ENCODE data around the gene NLRP13.

- RRBS = no CpG with 5 or more reads among the region's 19 CpGs
Observed at GRCh38 chr19:55494356-55494811, 6.1 kb downstream of the SSC5D start.

- RRBS = 3% methylated on average over 13 of the region's 22 CpGs
Observed at GRCh38 chr19:55579815-55580686, 597 bp downstream of the ZNF579 start.

GRCh38 chr19:55642730-55643549 lies 509 bp upstream of the ZNF581 start:
- RRBS = 2% methylated on average over 18 of the region's 60 CpGs

GRCh38 chr19:55652773-55653253 lies 2.0 kb upstream of the U2AF2 start:
- RRBS = 93% methylated on average over 10 of the region's 40 CpGs

DNA sequence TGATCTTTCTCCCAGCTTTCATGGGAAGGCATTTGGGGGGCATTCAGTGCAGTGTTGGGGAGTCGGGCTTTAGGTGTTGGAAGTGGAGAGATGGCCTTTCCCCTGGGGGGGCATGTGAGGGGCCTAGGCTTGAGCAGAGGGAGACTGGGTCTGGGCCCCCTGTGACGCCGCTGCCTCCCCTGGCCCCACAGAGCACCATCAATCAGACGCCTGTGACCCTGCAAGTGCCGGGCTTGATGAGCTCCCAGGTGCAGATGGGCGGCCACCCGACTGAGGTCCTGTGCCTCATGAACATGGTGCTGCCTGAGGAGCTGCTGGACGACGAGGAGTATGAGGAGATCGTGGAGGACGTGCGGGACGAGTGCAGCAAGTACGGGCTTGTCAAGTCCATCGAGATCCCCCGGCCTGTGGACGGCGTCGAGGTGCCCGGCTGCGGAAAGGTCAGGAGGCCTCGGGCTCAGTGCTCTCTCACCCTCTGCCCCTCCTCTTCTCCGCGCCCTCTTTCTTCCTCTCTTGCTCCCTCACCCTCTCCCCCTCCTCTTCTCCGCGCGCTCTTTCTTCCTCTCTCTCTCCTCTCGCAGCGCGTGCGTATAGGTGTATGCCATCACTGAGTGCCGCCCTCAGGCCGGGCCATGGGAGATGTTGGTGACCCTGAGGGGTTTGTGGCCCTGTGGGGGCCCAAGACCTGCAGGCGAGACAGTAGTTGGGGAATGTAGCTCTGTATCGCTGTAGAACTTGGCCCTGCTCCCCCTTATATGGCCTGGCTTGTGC lies 5.6 kb upstream of the EPN1 start:
- RRBS = no CpG with 5 or more reads among the region's 35 CpGs

- RRBS = 98% methylated on average over 5 of the region's 40 CpGs
Observed at GRCh38 chr19:55689399-55690215, 14.6 kb downstream of the EPN1 start.

GRCh38 chr19:55932067-55932510 lies at the start of gene NLRP13:
Gene NLRP13, minus strand, starts transcription at chr19:55932336.
- RRBS = no CpG with 5 or more reads among the region's 6 CpGs

DNA sequence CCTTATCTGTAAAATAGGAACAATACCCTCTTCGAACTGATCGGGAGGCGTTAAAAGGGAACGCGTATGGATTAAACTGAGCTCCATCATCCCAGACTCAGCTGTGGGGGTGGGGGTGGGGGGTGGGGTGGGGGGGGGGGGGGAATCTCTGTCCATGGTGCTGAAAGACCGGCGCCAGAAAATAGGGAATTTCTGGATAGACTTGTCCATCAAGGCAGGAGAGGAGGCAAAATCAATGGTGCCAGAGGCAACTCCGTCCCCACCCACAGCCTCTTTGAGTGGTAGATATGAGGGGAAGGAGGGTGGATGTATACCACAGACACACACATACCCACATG lies 37.5 kb downstream of the ZNF787 start:
- RRBS = no CpG with 5 or more reads among the region's 8 CpGs

DNA sequence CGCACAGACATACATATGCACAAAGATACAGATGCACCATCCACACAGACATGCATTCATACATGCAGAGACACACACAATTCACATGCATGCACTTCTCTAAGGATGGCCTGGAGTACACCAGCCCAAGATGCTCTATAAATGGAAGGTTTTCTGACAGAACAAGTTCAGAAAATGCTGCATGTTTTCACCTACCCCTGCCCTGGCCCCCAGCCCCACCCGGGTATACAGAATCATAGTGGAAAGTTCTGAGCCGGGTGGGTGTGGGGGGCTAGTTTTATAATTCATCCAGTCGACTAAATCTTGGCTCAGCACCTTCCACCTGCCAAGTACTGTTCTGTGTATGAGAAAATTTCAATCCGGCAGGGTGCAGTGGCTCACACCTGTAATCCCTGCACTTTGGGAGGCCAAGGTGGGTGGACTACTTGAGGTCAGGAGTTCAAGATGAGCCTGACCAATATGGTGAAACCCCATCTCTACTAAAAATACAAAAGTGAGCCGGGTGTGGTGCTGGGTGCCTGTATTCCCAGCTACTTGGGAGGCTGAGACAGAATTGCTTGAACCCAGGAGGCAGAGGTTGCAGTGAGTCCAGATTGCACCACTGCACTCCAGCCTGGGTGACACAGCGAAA lies 37.0 kb downstream of the ZNF787 start:
- RRBS = 77% methylated on average over 2 of the region's 7 CpGs

GRCh38 chr19:56086997-56088339 lies 33.6 kb downstream of the ZNF787 start:
- RRBS = 93% methylated on average over 24 of the region's 109 CpGs

- RRBS = no CpG with 5 or more reads among the region's 13 CpGs
Observed at GRCh38 chr19:56091001-56091650, 30.0 kb downstream of the ZNF787 start.

DNA sequence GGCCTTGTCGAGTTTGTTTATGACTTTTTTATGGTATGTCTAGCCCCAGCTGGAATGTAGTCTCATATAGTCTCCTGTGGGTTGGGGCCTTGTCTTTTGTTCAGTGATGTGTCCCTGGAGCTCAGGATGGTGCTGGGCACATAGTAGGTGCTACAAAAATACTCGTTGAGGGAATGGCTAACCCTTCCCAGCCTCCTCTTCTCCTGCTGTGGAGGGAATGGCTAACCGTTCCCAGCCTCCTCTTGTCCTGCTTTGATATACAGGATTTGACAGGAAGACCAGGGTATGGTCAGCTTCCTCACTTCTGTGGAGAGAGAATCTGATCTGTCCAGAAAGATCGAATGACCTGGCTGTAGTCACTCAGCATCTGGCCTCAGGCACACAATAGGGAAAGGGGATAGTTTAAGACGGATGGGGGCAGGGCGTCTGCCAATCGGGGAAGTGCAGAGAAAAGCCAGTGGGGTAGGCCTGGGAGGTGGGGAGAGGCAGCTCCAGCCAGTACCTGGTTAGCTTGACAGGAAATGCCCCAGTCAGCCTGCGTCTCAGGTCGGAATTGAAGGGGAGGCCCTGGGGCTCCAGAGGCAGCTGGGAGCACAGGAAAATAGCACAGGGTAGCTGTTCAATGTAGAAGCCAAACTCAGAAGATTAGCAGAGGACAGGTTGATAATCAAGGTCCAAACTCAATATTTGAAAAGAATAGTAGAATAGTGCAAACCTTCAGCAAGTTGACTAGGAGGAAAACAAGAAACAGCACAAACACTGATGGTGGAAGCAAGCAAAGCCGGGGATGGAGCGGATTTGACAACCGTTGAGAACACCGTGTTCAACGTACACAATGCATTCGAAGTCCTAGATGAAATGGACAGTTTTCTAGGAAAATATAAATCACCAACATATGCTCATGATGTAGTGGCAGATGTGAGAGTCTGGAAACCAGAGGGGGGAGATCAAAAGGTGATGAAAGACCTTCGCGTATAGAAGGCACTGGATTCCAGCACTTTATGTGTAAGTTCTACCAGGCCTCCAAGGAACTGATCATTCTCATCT lies 12.5 kb downstream of the ZNF444 start:
- RRBS = no CpG with 5 or more reads among the region's 17 CpGs

- RRBS = 94% methylated on average over 24 of the region's 96 CpGs
Observed at GRCh38 chr19:56216829-56218047, 15.2 kb downstream of the ZSCAN5C start.

DNA sequence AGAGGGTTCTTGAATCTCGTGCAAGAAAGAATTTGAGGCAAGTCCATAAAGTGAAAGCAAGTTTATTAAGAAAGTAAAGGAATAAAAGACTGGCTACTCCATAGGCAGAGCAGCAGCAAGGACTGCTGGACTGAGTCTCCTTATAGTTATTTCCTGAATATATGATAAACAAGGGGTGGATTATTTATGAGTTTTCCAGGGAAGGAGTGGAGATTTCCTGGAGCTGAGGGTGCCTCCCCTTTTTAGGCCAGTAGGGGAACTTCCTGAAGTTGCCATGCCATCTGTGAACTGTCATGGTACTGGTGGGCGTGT lies 13.6 kb downstream of the ZSCAN5A start:
- RRBS = no CpG with 5 or more reads among the region's 2 CpGs

DNA sequence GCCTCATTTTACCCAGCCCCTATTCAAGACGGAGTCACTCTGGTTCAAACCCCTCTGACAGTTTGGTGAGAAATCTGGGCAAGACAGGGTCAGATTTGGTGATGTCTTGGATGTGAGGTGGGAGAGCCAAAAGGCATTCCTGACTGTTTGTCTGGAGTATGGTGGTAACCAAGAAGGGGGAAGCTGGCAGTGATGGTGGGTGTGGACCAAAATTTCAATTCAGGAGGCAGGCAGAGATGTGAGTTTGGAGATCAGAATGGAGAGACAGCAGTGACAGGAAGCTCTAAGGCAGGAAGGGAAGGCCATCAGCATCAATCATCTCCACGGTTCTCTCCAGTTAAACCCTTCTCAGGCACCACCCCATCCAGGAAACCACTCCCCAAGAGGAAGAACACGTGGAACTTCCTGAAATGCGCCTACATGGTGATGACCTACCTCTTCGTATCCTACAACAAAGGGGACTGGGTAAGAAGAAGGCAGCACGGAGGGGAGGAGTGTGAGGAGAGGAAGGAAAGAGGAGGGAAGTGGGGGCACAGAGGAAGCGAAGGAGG lies 12.9 kb downstream of the ZSCAN5A start:
- RRBS = no CpG with 5 or more reads among the region's 7 CpGs

- RRBS = no CpG with 5 or more reads among the region's 5 CpGs
Observed at GRCh38 chr19:56510282-56511033, 2.8 kb downstream of the ZNF471 start.

GRCh38 chr19:56566754-56567253 lies 464 bp upstream of the ZNF470 start:
- RRBS = no CpG with 5 or more reads among the region's 26 CpGs

DNA sequence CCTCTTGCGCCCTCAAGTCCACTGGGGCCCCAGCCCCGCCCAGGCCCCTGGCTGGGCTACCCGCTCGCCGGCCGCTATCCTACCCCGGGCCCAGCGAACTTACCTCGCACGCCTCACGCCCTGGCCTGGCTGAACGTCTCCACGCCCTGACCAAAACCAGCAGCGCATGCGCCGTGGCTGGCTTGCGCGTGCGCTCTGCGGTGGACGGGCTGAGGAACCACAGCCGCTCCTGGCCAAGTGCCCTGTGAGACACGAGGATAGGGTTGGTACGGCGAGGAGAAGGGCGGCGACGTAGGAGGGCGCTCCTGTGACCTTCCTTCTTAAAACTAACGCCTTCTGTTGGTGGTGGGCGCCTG lies 45.2 kb downstream of the PEG3 start:
- RRBS = no CpG with 5 or more reads among the region's 31 CpGs

- RRBS = no CpG with 5 or more reads among the region's 5 CpGs
Observed at GRCh38 chr19:56963180-56963515, 122.6 kb upstream of the PEG3 start.

GRCh38 chr19:57231812-57232720 lies 1.2 kb downstream of the AURKC start:
- RRBS = no CpG with 5 or more reads among the region's 24 CpGs